ENCODE measurements around the genes ARMH2, H3C1, H1-6 and H3C4.

- PRO-cap, result no peak
Measured at GRCh38 chr6:24781336-24782446, 7.0 kb downstream of the GMNN start.

DNA sequence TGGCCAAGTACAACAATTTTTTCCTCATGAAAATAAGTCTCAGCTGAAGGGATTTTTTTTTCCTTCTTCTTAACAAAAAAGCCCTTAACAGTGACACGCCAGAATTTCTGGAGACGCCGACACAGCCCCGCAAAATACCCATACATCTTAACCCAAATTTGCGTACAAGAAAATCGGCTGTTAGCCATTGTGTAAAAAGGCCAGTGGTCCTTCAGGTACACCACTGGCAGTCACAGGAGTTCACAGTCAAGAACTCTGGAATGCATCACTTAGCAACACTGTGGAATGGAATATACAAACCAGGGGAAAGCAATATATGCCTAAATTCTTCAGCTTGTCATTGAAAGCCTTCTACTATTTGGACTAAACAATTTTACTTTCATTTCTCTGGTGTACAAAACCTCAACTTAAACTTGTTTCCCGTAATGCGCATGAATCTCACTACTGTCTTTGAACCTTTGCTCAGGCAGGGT is at the start of gene ARMH2:
ARMH2 (minus strand) TSS at position 248 of the 473 bp plus-strand sequence.
- PRO-cap, result no peak

DNA sequence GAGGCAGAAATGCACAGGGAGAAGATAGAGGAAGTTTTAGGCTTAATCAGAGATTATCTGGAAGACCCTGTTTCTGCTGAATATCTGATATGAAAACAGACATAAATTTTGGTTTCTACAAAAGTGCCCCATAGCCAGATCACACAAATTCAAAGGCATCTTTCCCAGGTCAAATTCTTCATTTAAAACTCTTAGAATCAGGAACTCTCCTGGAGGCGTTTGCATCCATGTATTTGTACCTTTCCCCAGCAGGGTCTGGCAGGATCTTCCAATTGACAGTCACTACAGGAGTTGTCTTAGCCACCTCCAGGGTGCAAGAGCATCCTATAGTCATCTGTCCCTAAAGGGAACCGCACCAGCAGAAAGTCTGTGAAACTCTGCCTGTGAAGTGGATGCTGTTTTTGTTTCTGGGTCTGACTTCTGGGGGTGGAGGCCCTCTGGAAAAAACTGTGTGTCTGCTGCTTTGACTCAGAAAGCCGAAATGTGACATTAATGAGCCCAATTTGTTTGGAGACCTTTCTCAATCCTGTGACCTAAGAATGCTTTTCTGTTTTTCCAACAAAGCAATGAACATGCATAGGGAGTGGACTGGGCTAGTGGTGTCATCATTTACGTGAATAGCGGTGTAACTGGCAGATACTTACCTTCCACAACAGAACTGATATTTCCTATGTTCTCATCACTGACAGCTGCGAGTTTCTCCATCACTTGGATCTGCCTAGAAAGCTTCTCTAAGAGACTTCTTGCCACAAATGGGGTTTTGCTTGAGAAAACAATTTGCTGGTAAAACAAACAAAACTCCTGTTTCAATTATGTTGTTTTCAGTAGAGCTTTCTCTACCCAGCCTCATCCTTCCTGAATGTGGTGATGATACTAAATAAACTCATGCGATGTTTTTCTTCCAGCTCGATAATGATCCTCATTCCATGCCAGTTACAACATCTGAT is 33.2 kb upstream of the ARMH2 start:
- PRO-cap, result no peak

DNA sequence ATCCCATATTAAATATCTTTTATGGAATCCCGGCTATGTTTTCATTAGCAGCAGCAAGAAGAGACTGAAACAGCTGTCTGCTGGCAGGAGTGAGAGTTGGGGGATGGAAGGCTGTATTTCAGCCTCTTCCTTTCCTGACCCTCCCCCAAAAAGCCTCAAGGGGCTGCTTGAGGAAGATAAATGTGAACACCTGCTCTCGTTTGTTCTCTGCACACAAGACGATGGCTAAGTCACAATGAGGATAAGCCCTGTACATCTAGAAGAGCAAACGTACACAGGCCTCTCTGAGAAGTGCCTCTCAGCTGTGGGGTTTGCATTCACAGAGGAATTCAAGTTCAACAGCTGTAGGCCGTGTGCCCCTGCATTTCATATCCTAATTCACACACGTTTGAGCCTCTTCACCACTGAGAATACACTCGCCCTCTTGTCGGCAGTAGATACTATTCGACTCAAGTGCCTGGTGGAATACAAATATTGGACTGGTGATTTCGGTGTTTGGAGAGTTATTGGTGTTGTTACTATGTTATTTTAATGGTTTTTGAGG is 16.2 kb downstream of the RIPOR2 start:
- PRO-cap, result no peak

DNA sequence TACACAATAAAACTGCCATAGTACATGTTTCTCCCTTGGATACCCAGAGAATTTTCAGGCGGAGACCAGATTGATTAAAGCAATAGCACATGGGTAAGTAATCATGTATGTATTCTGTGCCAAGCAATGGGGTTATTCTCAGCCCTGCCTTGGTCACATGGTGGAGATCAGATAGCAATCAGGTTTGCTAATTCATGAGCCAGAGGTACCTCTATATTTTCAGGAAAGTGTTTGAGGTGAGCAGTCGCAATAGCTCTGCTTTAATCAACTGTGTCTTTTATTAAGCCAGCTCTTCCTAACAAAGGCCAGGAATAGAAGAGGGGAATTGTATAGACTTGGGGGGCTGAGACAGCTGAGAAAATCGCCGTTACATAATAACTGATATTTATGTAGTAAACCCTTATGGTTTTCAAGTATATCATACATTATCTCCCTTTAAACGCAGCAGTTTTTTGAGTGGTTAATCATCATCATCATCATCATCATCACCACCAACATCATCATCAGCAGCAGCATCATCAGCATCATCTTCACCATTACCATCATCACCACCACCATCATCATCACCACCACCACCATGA is 9.3 kb downstream of the RIPOR2 start:
- PRO-cap, result no peak

DNA sequence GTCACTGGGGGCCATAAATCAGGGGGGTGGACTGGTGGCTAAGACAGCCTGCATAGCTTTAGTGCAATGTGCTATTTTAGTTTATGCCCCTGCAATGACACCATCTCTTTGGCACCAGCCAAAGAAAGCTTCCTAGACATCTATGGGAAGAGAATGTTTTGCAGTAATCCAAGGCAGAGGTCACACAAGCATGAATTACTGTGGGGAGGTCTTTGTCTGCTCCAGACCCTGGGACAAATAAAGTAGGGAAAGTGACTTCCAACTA is 5.4 kb downstream of the RIPOR2 start:
- PRO-cap, result no peak

DNA sequence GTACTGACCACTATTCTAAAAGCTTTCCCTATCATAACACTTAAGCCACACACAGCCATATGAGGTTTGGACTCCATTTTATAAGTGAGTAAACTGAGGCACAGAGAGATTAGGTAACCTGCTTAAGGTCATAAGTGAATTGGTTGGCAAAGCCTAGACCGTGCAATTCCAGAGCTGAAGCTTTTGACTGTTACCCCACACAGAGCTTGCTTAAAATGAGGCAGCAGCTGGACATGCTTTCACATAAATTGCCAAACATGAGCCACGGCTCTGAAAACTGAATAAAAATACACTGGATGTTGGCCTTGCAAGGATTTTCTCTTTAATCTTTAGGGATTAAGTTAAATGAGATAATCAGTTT is 2.5 kb downstream of the RIPOR2 start:
- PRO-cap, result no peak

DNA sequence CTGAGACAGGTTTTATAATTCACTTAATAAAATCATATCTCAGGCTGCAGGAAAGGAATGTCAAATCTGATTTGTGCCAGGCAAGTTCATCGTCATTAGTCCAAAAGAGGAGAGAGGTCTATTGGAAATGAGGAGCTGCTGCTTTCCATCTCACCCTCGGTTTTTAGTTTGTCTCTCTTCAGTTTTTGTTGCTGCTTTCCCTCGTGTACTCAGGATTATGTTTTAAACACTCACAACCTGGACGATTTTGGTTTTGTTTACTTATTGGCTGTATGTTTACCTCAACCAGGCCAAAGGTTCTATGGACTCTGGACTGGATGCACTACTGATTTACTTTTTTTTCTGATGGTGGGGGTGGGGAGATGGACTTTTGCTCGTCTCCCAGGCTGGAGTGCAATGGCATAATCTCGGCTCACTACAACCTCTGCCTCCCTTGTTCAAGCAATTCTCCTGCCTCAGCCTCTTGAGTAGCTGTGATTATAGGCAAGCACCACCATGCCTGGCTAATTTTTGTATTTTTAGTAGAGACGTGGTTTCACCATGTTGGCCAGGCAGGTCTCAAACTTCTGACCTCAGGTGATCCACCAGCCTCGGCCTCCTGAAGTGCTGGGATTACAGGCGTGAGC is 148.0 kb upstream of the RIPOR2 start:
- PRO-cap, result no peak

DNA sequence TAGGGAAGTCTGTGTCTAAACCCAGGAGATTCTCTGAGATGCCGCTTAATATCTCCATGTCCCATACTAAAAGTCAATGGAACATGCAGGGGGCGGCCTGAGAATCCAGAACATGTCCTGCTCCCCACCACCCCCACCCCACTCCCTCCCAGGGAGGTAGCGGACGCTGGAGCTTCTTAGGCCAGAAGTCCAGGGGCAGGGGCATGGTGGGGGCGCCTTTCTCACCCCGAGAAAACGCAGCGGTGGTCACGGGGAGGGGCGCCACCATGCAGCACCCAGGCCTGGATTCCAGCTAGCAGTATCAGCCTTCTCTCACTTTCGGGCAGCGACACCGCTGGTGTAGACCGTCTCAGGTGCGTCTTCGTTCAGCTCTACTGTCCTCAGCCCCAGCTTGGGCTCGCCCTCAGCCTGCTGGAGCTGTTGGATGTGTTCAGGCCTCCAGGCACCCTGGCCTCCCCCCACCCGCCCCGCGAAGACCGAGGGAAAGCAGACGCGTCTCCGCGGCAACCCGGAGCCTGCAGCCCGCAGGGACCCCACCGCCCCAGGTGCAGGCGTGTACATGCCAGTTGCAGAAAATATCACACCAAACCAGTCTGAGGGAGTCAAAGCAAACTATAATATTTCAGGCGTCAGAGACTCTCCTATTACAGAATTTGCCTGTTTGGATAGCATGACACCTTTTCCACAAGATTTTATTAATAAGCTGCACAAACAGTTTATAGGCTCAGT is 60.9 kb upstream of the CARMIL1 start:
- PRO-cap, result no peak

DNA sequence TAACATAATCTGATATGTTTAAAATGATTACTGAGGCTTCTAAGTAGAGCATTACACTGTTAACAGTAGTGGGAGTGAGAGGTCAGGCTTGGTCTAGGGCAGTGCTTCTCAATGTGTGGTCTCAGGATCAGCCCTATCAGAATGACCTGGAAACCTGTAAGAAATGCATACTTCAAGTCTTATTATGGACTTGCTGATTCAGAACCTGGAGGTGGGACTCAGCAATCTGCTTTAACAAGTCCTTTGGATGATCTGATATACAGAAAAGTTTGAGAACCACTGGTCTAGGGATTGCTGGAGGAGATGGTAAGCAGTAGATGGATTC is 47.2 kb downstream of the CARMIL1 start:
- PRO-cap, result no peak

GRCh38 chr6:25329831-25330371 is 50.7 kb downstream of the CARMIL1 start:
- PRO-cap, result no peak

- PRO-cap, result no peak
Measured at GRCh38 chr6:25710212-25710425, 16.2 kb downstream of the H2AC1 start.

DNA sequence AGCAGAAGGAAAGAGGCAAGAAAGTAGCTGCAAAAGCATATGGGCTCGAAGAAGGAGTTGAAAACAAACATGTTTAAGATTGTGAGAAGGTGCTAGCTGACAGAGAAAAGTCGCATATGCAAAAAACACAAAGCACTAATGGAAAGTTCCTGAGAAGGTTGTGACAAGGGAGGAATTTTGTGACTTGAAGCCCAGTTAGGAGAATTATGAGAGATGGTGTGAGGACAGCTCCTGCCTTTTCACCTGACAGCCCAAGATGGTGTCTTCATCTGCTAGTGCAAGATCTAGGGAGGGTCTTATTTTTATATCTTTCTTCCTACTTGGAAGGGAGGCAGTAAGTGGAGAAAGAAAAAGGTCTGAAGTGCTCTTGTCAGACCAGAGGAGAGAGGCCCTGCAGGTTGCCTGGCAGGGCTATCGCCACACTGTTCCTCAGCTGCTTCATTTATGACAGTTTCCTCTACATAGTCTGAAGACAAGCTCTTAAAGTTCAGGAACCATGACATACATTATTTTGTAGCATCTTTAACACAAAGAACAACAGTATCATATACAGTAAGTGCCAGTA is 27.4 kb downstream of the SLC17A4 start:
- PRO-cap, result no peak

- PRO-cap, result bidirectional peak, plus-strand start at chr6:25992712, minus-strand start at chr6:25992536; bidirectional peak, plus-strand start at chr6:25992989, minus-strand start at chr6:25992941
Measured at GRCh38 chr6:25992301-25993100, 25.1 kb downstream of the H1-1 start.

DNA sequence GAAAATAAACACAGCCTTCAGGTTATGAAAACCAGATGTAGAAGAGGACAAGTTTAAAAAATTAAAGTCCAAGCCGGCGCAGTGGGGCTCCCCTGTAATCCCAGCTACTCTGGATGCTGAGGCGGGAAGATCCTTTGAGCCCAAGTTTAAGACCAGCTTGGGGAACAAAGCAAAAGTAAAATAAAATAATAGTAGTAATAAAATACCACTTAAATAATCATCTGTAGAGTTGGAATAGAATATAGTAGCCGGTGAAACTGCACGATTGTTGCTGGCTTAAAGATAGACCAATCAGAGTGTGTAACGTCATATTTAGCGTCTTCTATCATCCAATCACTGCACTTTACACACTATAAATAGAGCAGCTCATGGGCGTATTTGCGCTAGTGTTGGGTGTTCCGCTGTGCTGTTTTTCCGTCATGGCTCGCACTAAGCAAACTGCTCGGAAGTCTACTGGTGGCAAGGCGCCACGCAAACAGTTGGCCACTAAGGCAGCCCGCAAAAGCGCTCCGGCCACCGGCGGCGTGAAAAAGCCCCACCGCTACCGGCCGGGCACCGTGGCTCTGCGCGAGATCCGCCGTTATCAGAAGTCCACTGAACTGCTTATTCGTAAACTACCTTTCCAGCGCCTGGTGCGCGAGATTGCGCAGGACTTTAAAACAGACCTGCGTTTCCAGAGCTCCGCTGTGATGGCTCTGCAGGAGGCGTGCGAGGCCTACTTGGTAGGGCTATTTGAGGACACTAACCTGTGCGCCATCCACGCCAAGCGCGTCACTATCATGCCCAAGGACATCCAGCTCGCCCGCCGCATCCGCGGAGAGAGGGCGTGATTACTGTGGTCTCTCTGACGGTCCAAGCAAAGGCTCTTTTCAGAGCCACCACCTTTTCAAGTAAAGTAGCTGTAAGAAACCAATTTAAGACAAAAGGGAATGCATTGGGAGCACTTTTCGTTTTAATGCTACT is at the start of gene H3C1:
H3C1 (plus strand) TSS at position 381 of the 963 bp plus-strand sequence.
- PRO-cap, result unidirectional peak, plus-strand start at position 383 of the sequence; bidirectional peak, plus-strand start at position 796 of the sequence, minus-strand start at position 596 of the sequence

- PRO-cap, result bidirectional peak, plus-strand start at chr6:26033775, minus-strand start at chr6:26033564
Measured at GRCh38 chr6:26033671-26034507, 471 bp upstream of the H2AC4 start.

GRCh38 chr6:26107959-26108249 is at the start of gene H1-6:
Gene H1-6 (minus strand): TSS chr6:26108135.
- PRO-cap, result no peak

DNA sequence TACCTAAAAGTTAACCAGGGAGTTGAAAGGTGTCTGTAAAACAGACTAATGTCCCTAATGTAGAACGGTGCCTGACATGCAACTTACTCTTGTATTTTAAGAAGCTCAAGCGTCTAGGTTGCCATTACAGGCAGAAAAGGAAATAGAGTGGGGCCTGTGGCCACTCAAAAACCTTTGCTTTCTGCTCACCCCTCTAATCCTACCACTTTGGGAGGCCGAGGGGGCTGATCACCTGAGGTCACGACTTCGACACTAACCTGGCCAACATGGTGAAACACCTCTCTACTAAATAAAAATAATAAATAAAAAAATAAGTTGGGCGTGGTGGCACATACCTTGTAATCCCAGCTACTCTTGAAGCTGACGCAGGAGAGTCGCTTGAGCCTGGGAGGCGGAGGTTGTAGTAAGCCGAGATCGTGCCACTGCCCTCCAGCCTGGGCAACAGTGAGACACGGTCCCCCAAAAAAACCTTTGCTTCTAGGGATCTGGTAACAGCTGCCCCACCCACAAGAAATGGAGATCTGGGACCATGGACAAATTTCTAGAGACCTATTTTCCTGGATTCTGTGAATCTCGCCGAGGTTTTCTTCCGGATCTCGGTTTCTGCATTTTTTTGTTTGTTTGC is 1.3 kb downstream of the H2AC6 start:
- PRO-cap, result no peak

DNA sequence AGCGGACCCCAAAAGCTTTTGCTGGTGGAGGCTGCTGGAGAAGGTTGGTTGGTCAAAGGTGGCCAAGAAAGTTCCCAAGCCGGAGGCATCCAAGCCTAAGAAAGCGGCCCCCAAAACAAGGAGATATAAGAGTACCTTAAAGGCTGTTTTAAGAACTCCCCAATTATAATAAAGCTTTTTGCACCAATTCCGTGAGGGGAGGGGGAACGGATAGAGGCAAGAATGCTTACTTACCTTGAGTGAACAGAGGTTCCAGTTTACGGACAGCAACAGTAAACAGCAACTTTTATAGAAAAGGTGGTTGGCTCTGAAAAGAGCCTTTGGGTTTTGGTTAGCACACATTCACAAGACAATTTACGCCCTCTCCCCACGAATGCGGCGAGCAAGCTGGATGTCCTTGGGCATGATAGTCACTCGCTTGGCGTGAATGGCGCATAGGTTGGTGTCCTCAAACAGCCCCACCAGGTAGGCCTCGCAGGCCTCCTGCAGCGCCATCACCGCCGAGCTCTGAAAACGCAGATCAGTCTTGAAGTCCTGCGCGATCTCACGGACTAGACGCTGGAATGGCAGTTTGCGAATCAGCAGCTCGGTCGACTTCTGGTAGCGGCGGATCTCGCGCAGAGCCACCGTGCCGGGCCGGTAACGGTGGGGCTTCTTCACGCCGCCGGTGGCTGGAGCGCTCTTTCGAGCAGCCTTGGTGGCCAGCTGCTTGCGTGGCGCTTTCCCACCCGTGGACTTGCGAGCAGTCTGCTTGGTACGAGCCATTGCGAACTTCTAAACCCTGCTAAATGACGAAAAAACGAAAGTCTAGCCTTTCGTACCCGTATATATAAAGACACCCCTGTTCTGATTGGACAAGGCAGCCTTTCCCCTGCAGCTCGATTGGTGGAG is at the start of gene H3C4:
H3C4 (minus strand) TSS at position 801 of the 891 bp plus-strand sequence.
- PRO-cap, result unidirectional peak, minus-strand start at position 43 of the sequence; bidirectional peak, plus-strand start at position 554 of the sequence, minus-strand start at position 565 of the sequence; bidirectional peak, plus-strand start outside the sequence, minus-strand start at position 736 of the sequence

DNA sequence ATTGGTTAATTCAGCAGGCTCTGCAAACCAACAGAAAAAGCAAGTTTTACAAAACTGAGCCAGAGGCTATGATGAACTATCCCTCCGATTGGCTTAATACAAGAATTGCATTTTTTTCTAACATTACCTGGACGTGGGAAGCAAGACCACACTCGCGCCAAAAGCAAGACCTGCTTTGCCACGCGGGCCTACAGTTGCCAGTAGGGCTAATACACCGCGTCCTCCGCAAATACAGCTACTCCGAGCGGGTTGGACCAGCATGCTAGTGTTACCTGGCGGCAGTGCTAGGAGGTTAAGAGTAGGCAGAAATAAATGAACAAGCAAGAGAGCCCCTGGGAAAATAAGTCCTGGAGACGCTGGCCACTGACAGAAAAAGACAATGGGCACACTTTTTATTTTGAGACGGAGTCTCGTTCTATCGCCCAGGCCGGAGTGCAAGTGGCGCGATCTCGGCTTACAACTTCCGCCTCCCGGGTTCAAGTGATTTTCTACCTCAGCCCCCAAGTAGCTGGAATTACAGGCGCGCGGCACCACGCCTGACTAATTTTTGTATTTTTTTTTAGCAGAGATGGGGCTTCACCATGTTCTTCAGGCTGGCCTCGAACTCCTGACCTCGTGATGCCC is 1.7 kb downstream of the H1-3 start:
- PRO-cap, result bidirectional peak, plus-strand start at position 237 of the sequence, minus-strand start at position 234 of the sequence; unidirectional peak, minus-strand start at position 474 of the sequence; bidirectional peak, plus-strand start outside the sequence, minus-strand start at position 592 of the sequence